ENCODE measurements around the gene KCTD2.

DNA sequence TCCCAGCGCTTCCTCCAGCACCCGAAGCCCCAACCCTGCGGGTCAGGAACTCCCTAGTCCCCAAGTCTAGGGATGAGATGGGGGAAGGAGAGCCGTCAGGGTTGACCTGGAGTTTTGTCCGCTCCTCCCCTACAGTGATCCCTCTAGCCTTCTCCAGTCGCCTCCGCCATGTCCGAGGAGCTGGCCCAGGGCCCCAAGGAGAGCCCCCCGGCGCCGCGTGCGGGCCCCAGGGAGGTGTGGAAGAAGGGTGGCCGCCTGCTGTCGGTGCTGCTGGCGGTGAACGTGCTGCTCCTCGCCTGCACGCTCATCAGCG is 348 bp downstream of the OTOP2 start:
- CAGE, long polyA plus RNA = no peak
- RRBS = no CpG with 5 or more reads among the region's 20 CpGs

DNA sequence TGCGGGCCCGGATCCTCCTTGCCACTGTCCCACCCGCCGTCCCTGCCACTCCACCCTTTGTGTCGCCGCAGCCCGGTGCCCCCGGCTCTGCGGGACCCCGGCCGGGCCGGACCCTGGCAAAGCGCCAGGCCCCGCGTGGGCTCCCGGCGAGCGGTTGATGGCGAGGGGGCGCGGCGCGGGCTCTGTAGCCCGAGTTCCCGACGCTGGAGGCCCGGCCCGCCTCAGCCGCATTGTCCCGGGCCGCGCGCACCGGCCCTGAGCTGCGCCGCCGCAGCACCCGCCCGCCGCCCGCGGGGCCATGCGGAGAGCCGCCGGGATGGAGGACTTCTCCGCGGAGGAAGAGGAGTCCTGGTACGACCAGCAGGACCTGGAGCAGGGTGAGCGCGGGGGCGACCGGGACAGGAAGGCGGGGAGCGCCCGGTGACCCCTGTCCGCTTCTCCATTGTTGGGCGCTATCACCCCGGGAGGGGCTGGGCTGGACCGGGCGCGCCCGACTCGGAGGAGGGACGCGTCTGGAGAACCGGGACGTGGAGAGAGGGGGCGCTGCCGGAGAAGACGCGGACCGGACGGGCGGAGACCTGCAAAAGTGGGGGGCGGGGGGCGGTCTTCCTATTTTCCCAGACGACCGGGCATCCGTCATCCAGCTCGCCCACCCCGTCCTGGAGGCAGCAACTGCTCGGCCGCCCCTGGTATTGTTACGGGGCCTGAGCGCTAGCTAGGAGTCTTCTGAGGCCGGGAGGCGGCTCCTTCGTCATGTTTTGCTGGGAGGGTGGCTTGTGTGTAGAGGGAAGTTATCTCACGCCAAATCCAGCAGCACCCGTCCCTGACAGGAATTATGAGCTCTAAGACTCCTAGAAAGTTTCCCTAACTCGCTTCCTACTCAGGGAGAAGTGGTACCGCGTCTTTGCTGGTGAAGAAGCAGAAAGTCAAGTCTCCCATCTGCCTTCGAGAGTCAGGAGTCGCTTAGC is 598 bp downstream of the CDR2L start:
- CAGE, long polyA plus RNA = no peak
- RRBS = 1% methylated on average over 63 of the region's 95 CpGs

GRCh38 chr17:74999371-74999743 is 11.9 kb downstream of the CDR2L start:
- CAGE, long polyA plus RNA = no peak
- RRBS = no CpG with 5 or more reads among the region's 7 CpGs

DNA sequence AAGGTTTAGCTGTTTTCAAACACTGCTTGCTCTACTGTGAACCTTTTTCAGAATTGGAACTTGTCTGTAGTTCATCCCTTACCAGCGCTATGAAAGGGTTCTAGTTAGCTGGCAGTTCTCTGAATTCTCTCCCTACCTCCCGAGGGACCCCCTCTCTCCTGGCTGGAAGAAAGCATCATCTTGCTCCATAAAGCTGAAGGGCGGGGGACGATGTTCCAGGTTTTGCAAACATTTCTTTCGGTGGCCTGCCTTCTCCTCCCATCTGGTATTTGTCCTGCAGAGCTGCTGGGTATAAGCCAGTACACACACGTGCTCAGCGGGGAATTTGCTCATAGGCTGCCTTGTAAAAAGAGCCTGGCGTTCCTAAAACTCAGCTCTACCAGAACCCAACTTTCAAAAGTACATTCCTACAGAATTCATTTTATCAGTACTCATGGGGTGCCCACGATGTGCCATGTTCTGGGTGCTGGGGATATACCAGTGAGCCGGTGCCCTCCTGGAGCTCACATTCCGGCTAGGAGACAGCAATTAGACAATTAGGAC is 665 bp upstream of the MRPL58 start:
- CAGE, long polyA plus RNA = no peak
- RRBS = no CpG with 5 or more reads among the region's 11 CpGs

GRCh38 chr17:75021918-75022310 is 9.4 kb downstream of the MRPL58 start:
- CAGE, long polyA plus RNA = no peak
- RRBS = no CpG with 5 or more reads among the region's 8 CpGs

DNA sequence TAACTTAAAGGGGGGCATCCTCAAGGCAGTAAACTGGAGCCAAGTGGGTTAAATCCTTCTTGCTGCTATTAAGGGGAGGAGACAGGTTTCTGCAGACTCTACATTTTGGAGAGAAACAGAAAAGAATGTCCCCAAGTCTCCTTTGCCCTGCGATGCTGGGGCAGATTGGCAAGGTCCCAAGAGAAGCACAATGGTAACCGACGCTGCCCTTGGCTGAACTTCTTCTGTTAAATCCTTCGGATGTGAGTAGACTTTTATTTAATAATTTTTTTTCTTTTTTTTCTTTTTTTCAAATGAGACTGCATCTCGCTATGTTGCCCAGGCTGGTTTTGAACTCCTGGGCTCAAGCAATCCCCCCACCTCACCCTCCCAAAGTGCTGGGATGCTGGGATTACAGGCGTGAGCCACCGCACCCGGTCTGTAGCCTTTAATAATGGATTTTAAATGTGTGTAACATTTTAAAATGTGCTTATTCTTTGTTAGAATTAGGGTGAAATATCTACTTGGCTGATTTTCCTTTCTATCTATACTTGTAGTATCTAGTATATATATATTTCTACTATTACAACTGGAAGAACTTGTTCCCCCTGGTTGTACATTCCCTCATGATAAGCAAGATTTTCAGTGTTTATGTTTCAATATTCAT is 13.8 kb downstream of the ATP5PD start:
- CAGE, long polyA plus RNA = no peak
- RRBS = no CpG with 5 or more reads among the region's 8 CpGs

DNA sequence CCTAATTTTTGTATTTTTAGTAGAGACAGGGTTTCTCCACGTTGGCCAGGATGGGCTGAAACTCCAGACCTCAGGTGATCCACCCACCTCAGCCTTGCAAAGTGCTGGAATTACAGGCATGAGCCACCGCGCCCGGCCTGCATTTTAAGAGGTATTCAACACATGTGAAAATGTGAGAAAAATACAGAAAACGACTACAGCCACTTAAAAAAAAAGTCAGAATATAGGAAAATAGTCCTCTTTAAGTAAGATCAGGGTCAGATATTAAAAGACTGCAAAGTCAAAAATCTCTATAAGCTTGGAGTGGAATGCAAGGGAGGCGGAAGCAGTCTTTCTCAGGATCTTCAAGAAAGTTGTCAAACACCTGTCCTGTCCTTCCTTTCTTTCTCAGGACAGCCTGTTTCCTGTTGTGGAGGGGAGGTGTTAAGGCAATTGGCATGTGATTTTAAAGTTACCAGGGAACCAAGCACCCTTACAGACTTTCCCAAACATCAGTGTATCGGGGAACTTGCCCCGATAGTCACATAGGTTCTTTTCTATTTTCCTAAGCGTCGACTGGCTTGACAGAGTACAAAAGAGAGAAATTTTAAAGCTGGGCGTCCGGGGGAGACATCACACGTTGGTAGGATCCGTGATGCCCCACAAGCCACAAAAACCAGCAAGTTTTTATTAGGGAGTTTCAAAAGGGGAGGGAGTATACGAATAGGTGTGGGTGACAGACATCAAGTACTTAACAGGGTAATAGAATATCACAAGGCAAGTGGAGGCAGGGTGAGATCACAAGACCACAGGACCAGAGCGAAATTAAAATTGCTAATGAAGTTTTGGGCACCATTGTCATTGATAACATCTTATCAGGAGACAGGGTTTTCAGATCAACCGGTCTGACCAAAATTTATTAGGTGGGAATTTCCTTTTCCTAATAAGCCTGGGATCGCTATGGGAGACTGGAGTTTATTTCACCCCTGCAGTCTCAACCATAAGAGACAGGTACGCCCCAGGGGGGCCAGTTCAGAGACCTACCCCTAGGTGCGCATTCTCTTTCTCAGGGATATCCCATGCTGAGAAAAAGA is 1.9 kb downstream of the ATP5PD start:
- CAGE, long polyA plus RNA = no peak
- RRBS = no CpG with 5 or more reads among the region's 20 CpGs

- CAGE, long polyA plus RNA = start-site peak on the minus strand at chr17:75046946-75046983, 2,609 and 2,024 reads in 2 replicates
- RRBS = under 1% methylated on average over 52 of the region's 85 CpGs
Measured at GRCh38 chr17:75046818-75047754, at the start of gene KCTD2. Gene KCTD2, plus strand, starts transcription at chr17:75047225.

GRCh38 chr17:75130632-75131652 is 600 bp downstream of the NT5C start:
- CAGE, long polyA plus RNA = no peak
- RRBS = 2% methylated on average over 12 of the region's 69 CpGs

DNA sequence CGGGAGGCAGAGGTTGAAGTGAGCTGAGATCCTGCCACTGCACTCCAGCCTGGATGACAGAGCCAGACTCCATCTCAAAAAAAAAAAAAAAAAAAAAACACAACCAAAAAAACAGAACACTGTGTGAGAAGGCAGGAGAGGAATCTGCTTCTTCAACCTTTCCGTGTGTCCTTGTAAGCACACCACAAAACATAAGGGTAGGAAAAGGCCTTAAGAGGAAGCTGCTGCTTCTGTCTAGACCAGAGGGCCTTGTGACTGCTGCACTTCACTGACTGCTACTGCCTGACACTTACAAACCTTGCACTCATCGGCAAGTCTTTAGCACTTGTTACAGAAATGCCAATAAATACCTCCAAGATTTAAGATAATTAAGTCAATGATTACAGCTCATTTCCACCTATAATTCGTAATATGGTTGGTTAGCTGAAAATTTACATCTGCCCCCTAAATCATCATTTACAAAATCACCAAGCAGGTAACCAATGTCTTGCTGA is 9.2 kb downstream of the JPT1 start:
- CAGE, long polyA plus RNA = no peak
- RRBS = no CpG with 5 or more reads among the region's 4 CpGs

DNA sequence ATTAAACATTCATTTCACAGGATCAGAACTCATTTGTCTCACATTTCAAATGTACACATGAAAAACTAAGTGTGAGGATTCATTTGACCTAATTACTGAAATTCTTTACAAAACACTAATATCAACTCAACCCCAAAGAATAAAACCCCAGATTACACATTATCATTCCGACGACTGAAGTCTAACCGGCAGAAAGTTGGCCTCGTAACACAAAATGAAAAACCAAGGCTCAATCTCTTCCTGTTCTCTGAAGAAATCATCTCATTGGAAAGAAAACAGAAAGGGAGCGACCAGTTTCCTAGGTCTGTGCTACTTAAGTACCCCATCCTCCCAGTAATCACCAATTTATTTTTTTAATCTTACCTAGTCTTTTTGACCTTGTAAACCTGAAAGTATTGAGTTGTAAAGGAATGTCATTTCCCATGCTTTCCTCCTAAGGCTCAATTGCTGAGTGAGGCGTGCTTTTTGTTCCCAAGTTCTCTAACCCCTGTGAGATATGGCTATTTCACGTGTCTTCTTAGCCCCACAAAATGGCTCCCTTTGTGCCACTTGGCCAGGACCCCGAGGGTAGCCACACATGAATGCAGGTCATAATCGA is 1.7 kb downstream of the JPT1 start:
- CAGE, long polyA plus RNA = no peak
- RRBS = no CpG with 5 or more reads among the region's 9 CpGs

GRCh38 chr17:75205829-75206299 is 385 bp downstream of the NUP85 start:
- CAGE, long polyA plus RNA = no peak
- RRBS = under 1% methylated on average over 7 of the region's 22 CpGs

DNA sequence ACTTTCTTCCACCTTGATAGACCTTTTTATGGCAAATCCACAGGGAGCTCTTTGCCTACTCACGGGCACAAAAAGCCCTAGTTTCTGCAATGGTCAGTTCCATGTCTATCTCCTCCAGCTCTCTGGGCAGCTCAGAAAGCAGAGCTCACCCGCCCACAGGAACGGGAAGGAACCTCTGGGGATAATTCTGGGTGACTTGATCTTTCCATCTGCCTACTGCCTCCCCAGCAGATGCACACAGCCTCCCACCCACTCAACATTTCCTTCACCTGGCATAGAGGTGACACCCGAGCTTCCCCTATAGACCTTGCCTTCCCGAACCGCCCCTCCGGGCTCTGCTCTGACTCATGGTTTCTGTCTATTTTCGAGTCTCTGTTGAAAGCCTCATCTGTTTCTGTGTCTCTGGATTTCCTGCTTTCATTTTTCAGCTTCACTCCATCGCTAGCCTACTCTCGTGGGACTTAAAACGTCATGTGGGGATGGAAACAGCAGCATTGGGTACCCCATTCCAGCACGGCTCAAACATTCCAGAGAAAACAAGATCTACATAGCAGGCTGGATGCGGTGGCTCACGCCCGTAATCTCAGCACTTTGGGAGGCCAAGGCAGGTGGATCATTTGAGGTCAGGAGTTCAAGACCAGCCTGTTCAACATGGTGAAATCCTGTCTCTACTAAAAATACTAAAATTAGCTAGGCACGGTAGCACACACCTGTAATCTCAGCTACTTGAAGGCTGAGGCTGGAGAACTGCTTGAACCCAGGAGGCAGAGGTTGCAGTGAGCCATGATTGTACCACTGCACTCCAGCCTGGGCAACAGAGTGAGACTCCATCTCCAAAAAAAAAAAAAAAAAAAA is 11.3 kb downstream of the GGA3 start:
- CAGE, long polyA plus RNA = no peak
- RRBS = no CpG with 5 or more reads among the region's 16 CpGs

DNA sequence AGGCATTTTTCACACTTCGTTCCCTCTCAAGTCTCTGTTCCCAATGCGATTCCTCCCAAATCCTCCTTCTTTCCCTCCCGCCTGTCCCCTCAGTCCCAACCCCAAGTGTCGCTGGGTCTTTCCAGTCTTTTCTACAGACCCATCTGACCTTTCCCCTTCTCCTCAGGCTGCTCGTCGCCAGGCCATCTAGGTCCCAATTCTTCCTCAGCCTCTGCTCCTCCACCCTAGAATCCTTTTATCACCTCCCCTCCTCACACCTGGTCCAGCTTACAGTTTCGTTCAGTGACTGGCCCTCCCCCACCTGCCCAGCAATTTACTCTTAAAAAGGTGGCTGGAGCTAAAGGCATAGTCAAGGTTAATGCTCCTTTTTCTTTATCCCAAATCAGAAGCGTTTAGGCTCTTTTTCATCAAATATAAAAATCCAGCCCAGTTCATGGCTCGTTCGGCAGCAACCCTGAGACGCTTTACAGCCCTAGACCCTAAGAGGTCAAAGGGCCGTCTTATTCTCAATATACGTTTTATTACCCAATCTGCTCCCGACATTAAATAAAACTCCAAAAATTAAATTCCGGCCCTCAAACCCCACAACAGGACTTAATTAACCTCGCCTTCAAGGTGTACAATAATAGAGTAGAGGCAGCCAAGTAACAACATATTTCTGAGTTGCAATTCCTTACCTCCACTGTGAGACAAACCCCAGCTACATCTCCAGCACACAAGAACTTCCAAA is 7.2 kb downstream of the GGA3 start:
- CAGE, long polyA plus RNA = no peak
- RRBS = no CpG with 5 or more reads among the region's 16 CpGs

DNA sequence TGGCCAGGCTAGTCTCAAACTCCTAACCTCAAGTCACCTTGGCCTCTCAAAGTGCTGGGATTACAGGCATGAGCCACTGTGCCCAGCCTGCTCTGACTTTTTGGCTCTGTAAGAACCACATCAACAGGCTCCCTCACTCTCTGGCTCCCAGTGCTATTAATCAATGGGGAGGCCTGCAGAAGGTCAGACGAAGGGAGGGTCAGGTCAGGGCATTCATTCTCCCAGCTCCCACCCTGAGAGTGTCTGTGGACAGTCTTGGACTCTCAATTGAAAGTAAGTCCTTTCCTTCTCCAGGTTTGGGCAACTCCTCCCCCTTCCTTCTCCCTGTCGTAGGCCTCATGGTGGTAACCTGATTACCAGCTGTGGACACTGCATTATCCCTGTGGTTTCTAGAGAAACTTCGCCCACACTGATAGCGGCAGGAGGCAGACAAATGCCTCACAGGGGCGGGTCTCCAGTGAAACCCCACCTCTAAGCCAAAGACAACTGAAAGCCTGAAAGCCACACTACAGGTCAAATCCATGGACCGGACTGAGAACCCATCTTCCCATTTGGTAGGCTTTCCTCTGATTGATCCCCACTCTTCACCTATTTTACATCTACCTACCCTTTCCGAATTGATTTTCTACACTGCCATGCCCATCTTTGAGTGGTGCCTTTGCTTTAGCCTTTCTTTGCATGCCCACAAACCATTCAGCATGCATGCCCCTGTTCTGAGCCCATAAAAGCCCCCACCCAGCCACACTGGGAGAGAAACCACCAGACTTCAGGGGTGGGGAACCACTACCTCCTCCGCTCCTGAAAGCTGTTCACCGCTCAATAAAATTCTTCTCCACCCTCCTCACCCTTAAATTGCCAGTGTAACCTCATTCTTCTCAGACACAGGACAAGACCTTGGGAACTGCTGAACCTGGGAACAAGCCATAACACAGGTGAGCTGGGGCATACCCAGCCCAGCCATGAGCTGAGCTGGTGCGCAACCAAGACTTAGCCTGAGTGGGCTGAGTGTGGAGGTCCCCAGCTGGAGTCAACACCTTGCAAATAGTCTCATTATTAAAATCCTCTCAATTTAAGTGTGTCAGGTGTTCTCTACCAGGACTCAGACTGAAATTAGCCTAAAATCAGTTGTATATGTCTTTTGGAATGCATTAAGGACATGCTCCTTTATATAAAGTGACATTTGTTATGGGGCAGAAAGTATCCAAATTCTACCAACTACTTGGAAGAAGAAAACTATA is 58.0 kb upstream of the SLC25A19 start:
- CAGE, long polyA plus RNA = no peak
- RRBS = no CpG with 5 or more reads among the region's 10 CpGs

DNA sequence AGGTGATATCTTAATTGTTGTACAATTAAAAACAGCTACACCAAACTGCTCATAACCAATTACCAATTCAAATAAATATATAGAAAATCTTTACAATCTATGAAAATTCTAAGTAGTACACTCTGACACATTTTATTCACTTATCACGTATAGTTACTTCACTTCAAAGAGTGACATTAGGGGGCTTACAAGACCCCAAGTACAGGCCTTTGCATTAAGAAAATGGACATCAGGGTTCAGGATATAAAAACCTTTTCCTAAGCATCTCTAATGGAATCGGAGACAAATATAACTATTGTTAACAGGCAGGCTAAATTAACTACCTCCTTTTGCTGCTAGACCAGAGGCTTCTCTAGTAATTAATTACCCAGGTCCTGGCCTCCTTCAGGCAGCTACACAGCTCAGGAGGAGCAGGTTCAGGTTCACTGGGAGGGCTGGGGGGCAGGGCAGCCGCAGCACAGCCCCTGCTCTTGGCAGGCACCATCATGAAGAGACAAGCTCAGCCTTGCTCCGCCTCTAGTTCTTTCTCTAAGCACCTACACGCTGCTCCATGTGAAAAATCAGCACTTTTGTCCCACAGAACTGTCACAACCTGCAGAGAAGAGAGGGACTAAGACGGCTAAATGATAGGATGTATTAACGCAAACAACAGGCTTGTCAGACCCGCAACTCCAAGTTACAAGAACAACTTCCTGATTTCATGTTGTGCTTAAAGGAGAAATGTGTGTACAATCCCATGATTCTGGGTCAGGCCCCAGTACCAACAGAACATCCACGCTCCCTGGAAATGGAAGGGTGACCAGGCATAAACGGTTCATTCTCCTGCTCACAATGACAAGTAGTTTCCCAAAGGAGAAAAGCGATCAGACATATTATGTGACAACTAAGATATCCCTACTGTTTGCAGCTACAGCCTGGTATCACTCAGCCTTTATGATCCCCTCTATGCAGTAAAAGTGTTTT is 53.4 kb downstream of the GRB2 start:
- CAGE, long polyA plus RNA = no peak
- RRBS = no CpG with 5 or more reads among the region's 11 CpGs

DNA sequence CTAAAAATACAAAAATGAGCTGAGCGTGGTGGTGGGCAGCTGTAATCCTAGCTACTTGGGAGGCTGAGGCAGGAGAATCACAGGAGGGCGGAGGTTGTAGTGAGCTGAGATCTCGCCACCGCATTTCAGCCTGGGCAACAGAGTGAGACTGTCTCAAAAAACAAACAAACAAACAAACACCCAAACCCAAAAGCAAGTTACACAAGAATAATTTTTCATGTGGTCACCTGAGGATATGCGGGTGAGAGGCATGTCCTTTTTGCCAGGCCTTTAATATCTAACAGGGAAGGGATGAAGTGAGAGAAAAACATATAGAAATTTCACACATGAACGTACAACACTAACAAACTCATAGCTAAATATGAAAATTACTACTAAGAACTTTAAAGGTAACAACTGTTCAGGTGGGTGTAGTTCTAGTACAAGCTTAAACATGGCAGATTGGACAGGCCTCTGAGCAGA is 27.2 kb downstream of the GRB2 start:
- CAGE, long polyA plus RNA = no peak
- RRBS = no CpG with 5 or more reads among the region's 6 CpGs

GRCh38 chr17:75501237-75502367 is 13.7 kb downstream of the CASKIN2 start:
- CAGE, long polyA plus RNA = no peak
- RRBS = 93% methylated on average over 6 of the region's 43 CpGs

- CAGE, long polyA plus RNA = no peak
- RRBS = no CpG with 5 or more reads among the region's 2 CpGs
Measured at GRCh38 chr17:75512953-75513168, 2.5 kb downstream of the CASKIN2 start.

- CAGE, long polyA plus RNA = no peak
- RRBS = no CpG with 5 or more reads among the region's 32 CpGs
Measured at GRCh38 chr17:75534758-75536098, 9.7 kb downstream of the LLGL2 start.

All from BJ (cell line).